ENCODE measurements around the genes PPP6R3 and MRPL21.

DNA sequence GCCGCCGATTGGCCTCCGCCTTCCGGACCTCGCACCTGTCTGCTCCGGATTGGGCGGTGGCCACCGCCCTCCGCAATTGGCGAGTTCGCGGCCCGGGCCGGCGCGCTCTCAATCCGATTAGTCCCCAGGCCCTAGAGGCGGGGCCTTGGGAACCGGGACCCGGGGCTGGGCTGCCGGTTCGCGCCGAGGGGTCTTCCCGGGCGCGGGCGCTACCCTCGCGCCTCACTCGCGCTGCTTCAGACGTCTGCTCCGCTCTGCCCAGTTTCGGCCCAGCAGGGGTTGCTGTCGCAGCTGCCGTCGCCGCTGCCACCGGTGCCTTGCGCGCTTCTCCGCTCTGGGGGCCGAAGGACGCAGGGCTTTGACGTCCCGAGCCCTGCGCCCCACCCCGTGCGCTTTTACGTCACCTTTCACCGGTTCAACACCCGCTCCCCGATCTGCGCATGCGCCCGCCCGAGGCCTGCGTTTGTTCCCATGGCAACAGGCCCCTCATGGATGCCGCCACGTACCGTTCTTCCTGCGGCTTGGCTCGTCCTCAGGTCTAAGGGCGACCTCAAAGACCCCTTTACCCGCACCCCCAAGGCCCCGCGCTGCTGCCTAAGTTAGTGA lies 448 bp upstream of the CDK2AP2 start:
- PRO-cap, result bidirectional peak, plus-strand start at position 148 of the sequence, minus-strand start outside the sequence; bidirectional peak, plus-strand start at position 472 of the sequence, minus-strand start at position 336 of the sequence
- RAMPAGE, long total RNA, 2 experiments, result no peak in any of the 2 experiments

- PRO-cap, result no peak
- RAMPAGE, long total RNA, 2 experiments, result no peak in any of the 2 experiments
Measured at GRCh38 chr11:67581310-67581987, 2.2 kb upstream of the GSTP1 start.

- PRO-cap, result no peak
- RAMPAGE, long total RNA, 2 experiments, result no peak in any of the 2 experiments
Measured at GRCh38 chr11:67731873-67732671, 57.6 kb upstream of the ALDH3B2 start.

DNA sequence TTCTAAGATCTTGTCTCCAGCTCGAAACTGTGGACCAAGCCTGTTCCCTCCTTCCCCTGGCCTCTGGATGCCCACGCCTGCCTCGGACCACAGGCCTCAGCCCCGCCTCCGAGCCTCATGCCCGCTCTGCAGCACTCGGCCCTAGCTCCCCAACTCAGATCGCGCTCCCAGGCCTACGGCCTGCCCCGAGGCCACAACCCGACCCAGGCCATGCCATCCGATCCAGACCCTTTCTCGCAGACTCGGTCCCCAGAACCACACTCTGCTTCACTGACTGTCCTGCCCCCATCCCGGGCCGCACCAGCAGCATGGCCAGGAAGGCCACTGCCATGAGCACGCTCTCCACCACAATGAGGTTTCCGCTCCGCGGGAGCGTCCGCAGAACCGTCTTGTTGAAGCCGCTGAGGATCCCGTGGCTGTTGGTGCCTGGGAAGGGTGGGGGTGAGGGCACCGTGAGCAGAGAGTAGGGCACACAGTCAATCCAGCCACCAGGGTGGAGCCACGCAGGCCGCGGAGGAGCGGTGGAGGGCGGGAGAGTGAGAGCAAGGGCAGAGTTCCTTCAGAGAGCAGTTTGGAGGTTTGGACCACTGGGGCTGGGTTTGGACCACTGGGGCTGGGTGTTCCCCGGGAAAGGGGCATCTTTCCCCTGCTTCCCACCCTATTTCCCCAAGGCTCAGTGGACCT lies 6.4 kb downstream of the UNC93B1 start:
- PRO-cap, result no peak
- RAMPAGE, long total RNA, 2 experiments, result no peak in any of the 2 experiments

DNA sequence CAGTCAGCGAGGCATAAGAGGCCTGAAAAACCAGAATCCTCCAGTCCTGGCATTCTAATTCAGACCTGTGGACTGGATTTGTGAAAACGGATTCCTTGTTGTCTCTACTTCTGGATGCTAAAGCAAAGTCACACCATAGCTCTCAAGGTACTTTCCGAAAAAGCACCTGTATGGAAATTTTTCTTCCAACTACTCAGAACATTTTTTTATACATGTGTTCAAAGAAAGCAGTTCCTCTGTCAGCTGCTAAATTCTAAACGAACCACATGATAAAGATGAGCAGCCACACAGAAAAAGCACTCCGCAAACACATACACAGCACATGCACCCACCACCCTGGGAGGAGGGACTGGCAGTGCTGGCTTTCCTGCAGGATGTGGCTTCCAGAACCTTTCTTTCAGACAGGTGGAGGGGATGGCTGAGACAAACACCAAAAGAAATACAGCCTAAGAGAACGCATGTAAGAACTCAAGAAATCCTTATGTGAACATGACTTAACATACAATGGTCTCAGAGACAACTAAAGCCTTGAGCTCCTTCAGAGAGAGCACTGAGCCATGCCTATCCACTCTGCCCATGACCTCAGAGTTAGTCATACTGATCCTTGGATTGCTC lies 43.0 kb upstream of the CHKA start:
- PRO-cap, result no peak
- RAMPAGE, long total RNA, 2 experiments, result no peak in any of the 2 experiments

GRCh38 chr11:68214665-68215089 lies 1.6 kb upstream of the KMT5B start:
- PRO-cap, result no peak
- RAMPAGE, long total RNA, 2 experiments, result no peak in any of the 2 experiments

GRCh38 chr11:68363717-68364367 lies 51.5 kb downstream of the LRP5 start:
- PRO-cap, result no peak
- RAMPAGE, long total RNA, 2 experiments, result no peak in any of the 2 experiments

DNA sequence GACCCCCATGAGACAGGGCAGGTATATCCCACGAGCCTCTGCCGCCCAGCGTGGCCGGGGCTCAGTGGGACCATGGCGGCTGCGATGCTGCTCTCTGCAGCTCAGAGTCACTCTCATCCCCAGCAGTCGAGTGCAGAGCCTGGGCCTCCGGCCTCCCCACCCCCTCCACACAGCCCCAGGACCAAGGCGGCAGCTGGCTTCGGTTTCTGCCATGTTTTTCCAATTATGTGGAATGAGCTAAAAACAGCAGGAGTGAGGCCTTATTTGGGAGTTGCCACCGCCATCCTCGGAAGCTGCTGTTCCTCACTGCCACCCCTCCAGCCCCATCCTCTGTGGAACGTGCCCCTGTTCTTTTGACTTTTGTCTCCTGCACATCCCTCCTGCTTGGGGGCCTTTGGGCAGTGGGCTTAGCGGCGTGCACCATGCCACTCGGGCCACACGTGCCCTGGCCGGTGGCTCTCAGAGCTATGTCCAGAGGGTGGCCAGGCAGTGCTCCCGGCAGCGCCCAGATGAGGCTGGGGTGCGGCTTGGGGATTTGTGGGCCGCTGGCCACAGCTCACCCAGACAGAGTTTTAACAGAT lies 61.2 kb downstream of the LRP5 start:
- PRO-cap, result no peak
- RAMPAGE, long total RNA, 2 experiments, result no peak in any of the 2 experiments

DNA sequence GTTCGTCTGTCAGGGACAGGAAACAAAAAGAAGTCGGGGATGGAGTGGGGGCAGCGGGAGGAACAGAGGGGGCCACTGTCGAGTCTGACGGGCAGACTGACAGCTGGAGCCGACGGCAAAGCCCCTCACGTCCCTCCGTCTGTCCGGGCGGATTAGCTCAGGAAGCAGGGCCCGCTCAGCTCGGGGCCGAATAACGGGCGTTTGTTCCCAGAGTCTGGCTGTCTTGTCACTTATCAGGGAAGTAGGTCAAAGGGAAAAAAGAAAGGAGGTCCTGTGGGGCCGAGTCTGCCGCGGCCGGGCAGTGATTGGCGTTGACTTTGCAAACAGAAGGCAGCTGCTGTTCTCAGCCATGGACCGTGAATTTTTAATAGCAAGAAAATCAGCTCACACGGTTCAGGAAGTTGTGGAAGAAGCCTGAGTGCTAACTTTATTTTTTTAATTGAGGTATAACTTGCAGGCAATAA lies 61.7 kb downstream of the LRP5 start:
- PRO-cap, result no peak
- RAMPAGE, long total RNA, 2 experiments, result no peak in any of the 2 experiments

DNA sequence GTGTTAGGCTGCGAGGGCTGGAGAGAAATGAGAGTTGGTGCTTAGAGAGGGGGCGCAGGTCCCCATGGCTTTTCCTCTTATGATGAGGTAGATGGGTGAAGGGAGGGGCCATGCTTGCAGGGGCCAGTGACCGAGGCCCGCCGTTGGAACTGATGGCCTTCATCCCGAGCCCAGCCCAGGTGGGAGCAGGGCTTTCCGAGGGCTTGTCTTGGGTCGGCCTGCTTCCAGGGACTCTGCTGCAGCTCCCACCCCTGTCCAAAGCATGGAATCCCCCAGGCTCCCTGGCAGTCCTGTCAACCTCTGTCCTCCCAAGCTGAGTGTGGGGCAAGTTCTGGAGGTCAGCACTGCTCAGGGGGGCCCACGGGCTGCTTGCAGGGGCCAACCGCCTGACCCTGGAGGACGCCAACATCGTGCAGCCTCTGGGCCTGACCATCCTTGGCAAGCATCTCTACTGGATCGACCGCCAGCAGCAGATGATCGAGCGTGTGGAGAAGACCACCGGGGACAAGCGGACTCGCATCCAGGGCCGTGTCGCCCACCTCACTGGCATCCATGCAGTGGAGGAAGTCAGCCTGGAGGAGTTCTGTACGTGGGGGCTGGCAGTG lies 34.8 kb upstream of the PPP6R3 start:
- PRO-cap, result no peak
- RAMPAGE, long total RNA, 2 experiments, result no peak in any of the 2 experiments

DNA sequence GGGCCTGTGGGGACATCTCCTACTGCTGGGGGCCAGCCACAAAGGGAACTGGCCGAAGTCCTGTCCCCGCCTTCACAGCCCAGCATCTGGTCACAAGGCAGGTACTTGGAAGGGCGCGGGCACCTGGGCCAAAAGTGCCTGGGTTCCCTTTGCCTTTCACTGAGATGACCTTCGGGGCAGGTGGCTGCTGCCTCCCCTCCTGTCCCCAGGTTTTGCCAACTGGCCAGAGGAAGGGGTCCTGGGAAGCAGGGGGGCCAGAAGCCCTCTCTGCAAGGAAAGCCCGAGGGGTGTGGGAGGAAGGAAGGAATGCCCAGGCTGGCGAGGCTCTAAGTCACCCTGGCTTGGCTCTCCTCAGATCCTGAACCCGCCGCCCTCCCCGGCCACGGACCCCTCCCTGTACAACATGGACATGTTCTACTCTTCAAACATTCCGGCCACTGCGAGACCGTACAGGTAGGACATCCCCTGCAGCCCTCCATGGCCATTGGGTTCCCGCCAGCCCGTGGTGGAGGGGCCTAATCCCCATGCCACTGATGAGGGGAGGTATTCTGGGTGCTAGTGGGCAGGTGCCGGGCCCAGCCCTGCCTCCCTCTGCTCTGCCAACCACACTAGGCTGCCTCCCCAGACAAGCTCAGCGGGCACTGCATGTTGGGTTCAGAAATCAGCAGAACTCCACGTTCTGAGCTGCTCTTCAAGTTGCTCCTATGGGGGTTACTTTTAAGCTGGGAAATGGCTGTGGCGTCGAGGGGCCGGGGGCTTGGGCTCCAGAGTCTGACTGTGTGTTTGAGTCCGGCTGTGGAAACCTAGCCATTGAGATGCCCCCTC lies 14.3 kb upstream of the PPP6R3 start:
- PRO-cap, result no peak
- RAMPAGE, long total RNA, 2 experiments, result no peak in any of the 2 experiments

DNA sequence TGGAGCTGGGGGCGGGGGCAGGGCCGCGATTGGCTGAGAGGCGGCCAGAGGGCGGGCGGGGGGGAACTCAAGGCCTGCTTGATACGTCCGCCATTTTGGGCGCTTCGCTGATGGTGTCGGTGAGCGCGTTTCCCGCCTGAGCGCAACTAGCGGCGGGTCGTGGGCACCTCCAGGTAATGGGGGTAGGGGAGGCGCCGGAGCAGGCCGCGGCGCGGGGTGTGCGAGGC lies at the start of gene PPP6R3:
TSS of gene PPP6R3 (plus strand) at position 98 of the 227 bp plus-strand sequence.
- PRO-cap, result bidirectional peak, plus-strand start at position 98 of the sequence, minus-strand start outside the sequence
- RAMPAGE, long total RNA, 2 experiments, result start-site peak on the plus strand in 2 of 2 experiments, centred at positions 98 to 102 of the sequence, 321 to 1,043 reads per replicate

DNA sequence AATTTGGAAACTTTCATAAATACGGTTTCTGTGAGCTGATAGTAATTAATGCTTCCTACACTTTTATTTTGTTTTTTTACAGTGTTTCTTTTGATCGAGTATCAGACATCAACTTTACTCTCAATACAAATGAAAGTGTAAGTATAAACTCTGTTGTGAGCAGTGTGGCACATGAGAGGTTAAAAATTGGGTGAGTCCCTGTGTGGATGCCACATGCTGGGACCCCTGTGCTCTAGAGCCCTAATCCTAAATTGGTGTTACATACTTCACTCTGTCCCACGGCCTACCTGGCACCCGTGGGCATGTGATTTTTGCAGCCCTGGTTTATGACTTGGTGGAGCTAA lies 93.8 kb upstream of the GAL start:
- PRO-cap, result no peak
- RAMPAGE, long total RNA, 2 experiments, result no peak in any of the 2 experiments

GRCh38 chr11:68600127-68600640 lies 84.2 kb upstream of the GAL start:
- PRO-cap, result no peak
- RAMPAGE, long total RNA, 2 experiments, result no peak in any of the 2 experiments

GRCh38 chr11:68815235-68815565 lies 26.5 kb downstream of the CPT1A start:
- PRO-cap, result no peak
- RAMPAGE, long total RNA, 2 experiments, result no peak in any of the 2 experiments

- PRO-cap, result no peak
- RAMPAGE, long total RNA, 2 experiments, result no peak in any of the 2 experiments
Measured at GRCh38 chr11:68890695-68891677, 12.6 kb downstream of the MRPL21 start.

DNA sequence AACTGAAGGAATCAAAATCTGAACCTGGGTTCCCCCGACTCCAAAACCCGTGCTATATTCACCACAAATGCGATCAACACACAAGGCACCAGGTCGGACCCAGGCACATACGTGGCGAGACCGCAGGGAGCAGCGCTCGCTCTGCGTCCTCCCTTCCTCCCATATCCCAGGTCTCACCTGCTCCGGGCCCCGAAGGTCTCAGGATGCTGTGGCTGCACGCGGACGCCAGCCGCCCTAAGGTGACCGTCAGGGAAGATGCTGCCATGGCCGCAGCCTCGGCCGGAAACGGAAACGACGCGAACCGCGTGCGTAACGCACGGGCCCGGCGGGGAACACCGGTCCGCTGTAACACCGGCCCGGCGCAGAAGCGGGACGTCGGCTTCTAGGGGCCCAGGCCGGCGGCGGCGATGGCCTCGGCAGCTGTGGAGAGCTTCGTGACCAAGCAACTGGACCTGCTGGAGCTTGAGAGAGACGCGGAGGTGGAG lies at the start of gene MRPL21:
TSS of gene MRPL21 (minus strand) at position 287 of the 485 bp plus-strand sequence.
- PRO-cap, result bidirectional peak, plus-strand start at position 362 of the sequence, minus-strand start at position 287 of the sequence
- RAMPAGE, long total RNA, 2 experiments, result start-site peak on the minus strand in 2 of 2 experiments, centred at positions 273 to 277 of the sequence, 36 to 470 reads per replicate

GRCh38 chr11:68923428-68924072 lies 19.9 kb downstream of the IGHMBP2 start:
- PRO-cap, result no peak
- RAMPAGE, long total RNA, 2 experiments, result no peak in any of the 2 experiments

DNA sequence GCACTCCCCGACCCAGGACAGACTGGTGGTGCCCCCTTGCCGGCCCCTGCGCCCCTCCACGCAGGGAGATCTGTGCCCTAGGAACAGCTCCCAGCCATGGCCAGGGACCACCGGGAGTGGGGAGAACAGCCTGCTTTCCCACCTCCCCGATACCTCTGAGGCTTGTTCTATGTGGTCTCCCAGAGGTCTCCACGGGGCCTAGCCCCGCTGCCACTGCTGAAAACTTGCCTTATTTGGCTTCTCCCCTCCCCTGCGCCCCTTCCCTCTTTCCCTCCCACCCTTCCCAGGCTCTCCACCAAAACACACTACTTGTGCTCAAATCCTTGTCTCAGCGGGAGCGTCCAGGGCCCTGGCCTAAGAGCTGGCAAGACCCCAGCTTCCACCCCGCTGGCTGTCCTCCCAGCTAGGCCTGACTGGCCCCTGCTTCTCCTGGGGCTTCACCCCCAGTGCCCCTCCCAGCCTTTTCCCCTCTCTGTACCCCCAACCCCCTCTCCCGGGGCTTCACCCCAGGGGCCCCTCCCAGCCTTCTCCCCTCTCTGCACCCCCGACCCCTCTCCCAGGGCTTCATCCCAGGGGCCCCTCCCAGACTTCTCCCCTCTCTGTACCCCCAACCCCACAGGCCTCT lies 13.3 kb upstream of the TPCN2 start:
- PRO-cap, result no peak
- RAMPAGE, long total RNA, 2 experiments, result no peak in any of the 2 experiments

DNA sequence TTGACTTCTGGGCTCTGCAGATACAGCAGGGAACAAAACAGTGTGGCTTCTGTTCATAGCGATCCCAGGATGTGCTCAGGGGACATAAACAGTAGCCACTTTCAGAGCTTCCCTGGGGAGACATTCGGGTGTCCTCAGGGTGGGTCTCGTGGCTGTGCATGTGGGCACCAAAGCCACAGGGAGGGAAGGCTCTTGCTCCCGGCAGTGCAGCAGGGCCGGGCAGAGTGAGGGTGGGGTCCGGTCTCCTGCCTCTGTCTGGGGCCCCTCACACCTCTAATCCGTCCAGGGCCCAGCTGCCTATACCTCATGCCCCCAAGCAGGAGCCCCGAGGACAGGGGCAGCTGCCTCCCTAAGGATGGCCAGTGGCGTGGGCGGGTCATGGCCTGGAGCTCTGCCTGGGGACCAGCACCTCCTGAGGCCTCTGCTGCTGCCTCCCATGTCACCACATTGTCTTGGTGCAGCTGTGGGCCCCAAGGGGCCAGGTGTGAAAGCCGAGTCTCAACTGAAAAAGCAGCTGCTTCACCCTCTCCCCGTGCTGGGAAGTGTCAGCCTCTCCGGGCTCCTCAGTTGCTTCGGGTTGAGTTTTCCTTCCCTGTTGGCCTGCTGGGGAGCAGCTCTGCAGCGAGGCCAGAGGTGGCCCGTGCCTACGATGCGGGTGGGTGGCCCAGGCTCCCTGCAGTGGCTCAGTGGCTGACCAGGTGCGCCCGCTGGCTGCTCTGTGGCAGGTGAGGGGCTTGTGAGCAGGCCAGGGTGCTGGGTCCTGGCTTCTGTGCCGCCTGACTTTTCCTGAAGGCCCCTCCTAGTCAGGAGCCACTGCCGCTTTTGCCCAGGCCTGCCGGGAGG lies 3.9 kb downstream of the TPCN2 start:
- PRO-cap, result no peak
- RAMPAGE, long total RNA, 2 experiments, result no peak in any of the 2 experiments

All from breast epithelium (tissue), 2 donors.